ENCODE results near the genes RGR and SHLD2.

DNA sequence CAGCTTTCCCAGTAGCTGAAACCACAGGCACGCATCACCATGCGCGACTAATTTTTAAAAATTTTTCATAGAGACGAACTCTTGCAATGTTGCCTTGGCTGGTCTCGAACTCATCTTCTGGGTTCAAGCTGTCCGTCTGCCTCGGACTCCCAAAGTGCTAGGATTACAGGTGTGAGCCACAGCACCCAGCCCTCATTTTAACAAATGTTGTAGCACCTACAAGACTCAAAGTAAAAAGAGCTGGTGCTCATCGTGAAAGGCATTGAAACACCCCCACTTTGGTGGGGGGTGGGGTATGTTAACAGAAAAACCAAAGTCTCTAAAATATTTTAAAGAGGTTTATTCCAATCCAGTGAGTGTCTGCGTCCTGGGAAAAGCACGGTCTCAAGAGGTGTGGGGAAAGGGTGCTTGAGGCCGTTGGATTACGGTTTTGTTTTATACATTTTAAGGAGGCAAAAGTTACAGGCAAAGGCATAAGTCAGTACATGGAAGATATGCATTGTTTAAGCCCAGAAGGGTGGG lies 12.3 kb downstream of the TSPAN14 start:
- RRBS = no CpG with 5 or more reads among the region's 12 CpGs

DNA sequence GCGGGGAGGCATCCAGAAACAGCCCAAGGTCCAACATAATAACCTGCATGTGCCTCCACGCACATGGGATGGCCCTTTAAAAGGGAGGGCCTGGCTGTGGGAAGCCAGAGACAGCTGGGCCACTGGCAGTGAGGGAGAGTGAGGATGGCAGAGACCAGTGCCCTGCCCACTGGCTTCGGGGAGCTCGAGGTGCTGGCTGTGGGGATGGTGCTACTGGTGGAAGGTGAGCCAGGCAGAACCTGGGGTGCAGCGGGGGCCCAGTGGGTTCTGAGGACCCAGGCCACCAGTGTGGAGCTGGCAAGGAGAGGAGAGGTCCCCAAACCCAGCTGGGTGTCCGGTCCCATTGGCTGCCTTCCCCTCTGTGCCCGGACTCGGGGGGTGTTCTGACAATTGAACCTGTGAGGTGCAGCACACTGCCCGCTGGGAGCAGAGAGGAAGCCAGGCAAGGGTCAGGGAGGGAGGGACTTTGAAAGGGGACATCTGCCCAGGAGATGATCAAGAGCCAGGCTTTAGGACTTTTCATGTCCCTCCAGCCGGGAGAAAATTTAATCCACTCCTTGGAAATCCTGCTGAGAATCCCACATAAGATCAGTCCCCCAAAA lies at the start of gene RGR:
Gene RGR (plus strand): TSS at position 107 of the 602 bp plus-strand sequence.
- RRBS = no CpG with 5 or more reads among the region's 10 CpGs

DNA sequence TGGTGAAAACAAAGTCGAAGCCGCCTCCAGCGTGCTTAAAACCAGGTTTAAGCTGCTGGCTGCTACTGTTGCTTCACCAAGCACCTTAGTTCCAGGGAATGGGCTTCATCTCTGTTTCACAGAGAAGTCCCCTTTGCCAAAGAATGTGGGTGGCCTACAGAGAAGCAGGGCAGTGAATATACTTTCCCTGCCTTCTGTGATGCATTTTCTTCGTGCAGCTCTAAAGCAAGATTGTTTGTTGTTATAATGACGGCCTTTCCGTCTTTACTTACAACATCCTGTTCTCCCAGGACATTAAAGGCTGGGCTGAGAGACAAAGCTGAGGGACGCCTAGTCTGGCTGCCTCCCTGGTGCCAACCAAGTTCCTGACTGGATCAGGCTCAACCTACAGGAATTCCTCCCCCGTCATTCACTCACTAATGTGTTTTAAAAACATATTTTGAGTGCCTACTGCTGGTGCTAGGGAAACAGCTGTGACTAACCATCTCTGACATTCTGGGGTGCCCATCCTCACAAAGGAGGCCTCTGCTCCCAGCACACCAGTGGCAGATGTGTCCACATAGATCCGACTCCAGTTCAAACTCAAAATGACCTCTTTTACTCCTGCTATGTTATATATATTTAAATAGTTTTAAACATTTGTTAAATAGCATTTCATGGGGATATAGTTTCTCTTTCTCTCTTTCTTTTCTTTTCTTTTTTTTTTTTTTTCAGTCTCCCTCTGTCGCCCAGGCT lies 31.8 kb upstream of the CCSER2 start:
- RRBS = no CpG with 5 or more reads among the region's 10 CpGs

DNA sequence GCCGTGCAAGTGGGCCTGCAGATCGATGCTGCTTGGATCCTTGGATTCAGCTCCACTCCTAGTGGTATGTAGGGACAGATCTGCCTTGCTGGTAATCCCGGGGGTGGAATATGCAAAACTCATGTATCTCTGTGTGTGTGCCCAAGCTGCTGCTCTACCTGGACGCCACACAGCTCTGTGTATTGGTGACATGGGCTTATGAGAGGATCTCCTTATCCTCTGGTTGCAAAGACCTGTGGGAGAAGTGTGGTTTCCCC lies 87.4 kb downstream of the CCSER2 start:
- RRBS = no CpG with 5 or more reads among the region's 4 CpGs

- RRBS = 1% methylated on average over 6 of the region's 54 CpGs
These were observed 34.8 kb upstream of the GRID1 start for GRCh38 chr10:86401192-86401962.

DNA sequence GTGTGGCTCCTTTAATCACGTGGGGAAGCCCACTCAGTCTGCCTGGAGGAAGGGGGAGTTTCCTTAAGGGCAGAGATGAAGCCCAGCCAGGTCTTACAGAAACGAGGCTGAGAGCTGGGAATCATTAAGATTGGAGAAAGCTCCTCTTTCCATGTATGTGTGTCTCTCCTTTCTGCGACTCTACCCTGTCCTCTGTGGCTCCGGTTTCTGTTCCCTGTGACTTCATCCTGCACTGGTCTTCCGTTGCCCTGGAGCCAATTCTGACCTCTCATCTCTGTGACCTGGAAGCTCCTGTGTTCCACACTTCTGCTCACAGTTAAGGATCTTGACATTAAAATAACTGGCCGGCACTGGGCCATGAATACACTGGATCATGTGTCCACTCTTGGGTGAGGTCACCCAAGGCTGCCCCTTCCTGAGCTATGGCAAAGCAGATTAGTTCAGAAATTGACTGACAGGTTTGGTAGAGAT lies 36.4 kb upstream of the GRID1 start:
- RRBS = no CpG with 5 or more reads among the region's 6 CpGs

GRCh38 chr10:86446103-86446622 lies 75.4 kb downstream of the WAPL start:
- RRBS = no CpG with 5 or more reads among the region's 2 CpGs

DNA sequence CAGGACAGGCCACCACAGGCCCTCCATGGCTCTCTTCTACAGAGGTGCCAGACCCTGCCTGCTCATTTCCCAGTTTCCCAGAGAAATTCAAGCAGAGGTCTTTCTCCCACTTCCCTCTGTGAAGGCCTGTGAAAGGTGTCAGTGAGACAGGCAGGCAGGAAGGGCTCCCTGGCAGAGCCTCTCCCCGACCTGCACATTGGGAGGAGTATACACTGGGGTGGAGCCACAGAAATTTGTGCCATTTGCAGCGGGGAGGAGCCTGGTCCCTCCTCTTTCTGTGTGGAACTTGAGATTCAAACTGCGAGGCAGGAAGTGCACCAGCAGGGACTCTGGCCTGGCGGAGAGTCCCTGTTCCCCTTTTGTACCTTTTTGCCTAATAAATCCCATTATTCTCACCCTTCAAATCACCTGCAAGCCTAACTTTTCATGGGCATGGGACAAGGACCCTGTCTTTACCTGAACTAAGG lies 54.6 kb upstream of the OPN4 start:
- RRBS = no CpG with 5 or more reads among the region's 4 CpGs

- RRBS = no CpG with 5 or more reads among the region's 8 CpGs
These were observed 1.0 kb downstream of the LDB3 start for GRCh38 chr10:86669180-86669940.

GRCh38 chr10:86735251-86736102 lies 20.9 kb upstream of the BMPR1A start:
- RRBS = no CpG with 5 or more reads among the region's 8 CpGs

DNA sequence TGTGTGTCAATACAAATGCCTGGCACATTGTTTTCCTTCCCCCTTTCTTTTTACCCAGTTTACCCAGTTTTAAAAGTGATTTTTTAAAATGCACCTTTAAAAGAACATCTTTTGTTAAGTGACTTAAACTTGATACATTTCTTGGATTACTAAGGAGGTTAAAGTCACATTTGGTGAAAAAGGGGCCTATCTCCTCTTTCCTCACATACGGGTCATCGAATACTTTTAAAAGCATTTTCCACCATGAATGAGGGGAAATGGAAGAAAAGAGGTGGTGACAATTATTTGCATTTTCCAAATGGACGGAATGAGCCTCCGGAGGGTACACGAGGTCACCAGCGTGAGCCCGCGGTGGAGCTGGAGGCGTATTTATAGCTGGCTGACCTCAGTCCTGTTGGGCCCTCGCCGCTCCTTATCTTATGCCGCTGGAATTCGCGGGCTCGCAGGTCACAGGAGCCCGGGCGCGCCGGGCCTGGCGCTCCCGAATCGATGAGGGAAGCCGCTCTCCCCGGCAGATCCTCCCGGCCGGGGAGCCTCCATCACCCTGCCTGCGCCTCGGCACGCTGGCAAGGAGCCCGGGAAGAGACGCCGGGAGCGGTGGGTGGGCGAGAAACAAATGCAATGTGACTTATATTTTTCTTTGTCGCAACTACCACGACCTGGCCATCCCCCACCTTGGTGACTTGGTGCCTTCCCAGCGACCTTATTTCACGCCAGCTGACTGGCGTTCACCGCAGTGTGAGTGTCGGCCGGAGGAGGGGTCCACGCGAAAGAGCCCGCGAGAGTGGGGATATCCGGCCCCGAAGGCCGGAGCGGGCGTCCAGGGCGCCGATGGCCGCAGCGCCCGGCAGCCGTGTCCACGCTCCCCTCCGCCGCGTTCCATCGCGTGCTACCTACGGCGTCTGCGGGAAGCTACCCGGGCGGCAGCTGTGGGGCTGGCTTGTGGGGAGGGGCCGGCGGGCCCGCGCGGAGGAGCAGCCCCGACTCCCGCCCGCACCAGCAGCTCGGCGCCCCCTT lies 744 bp upstream of the BMPR1A start:
- RRBS = 1% methylated on average over 40 of the region's 78 CpGs

GRCh38 chr10:86965872-86967076 lies 2.0 kb upstream of the ADIRF start:
- RRBS = no CpG with 5 or more reads among the region's 20 CpGs

DNA sequence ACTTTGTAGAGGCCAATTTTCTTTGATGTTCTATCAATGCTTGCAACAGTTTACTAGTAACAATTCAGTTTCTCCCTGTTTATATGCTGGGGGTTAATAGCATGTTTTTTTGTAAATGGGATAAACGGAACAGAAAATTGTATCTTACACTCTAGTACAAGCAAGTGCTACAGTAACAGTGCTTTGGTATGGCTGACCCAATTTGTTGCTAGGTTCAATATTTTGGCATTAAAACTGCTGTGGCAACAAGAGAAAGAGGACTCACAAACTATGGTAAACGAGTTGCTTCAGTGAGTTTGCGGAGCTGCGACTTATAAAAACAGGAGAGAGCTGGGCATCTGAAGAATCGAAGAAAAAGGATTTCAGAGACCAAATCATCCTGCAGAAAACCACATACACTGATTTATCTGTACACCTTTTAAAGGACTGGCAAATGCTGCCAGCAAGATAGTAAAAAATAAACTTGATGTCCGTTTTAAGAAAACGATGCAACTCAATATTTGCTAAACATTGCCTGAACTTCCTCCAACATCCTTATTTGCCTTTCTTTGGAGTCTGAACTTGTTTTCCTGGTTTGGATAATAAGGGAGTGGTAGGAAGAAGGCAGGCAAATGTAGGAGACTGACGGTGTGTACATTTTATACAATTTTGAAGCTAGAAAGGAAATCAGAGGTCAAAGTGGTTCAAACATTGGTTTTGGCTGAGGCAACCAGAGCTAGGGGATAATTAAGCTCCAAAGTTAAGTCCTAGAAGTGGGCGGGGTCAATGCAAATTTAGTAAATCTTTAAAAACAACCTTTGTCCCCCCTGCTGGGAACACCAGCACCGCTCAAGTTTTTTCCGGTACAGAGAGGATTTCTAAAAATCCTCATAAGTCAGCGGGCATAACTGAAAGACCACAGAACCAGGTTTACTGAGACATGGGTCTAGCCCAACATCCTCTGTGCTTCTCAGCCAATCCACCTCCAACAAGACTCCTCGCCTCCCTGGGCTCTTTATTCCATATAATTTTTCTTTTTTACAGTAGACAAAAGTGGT lies 2.0 kb downstream of the GLUD1 start:
- RRBS = no CpG with 5 or more reads among the region's 13 CpGs

GRCh38 chr10:87094972-87096059 lies at the start of gene SHLD2:
TSS of gene SHLD2 (plus strand) at chr10:87095206.
- RRBS = 1% methylated on average over 20 of the region's 103 CpGs

- RRBS = no CpG with 5 or more reads among the region's 1 CpG
These were observed 2.6 kb downstream of the ATAD1 start for GRCh38 chr10:87815369-87815785.

GRCh38 chr10:87864039-87865174 lies 982 bp downstream of the PTEN start:
- RRBS = no CpG with 5 or more reads among the region's 53 CpGs

DNA sequence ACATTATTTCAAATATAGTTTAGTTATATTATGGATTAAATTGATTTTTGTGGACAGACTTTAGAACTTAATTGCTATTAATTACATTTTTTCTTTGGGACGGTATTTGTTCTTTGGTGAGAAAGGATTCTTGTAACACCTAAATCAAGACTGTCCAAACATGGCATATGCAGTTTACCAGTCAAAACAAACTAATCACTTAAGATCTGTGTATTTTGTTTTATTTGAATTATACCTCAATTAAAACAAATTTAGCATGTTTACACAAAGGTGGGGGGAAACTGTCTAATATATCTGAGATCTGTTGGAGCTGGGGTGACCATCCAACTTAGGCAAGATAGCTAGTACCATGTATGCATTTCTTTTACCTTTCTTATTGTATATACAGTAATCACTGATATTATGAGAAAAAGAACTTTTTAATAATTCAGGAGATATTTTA lies 20.0 kb downstream of the PTEN start:
- RRBS = no CpG with 5 or more reads among the region's 1 CpG

GRCh38 chr10:87955427-87955750 lies 92.0 kb downstream of the PTEN start:
- RRBS = no CpG with 5 or more reads among the region's 1 CpG

- RRBS = no CpG with 5 or more reads among the region's 4 CpGs
These were observed 199.0 kb downstream of the PTEN start for GRCh38 chr10:88062477-88062765.

DNA sequence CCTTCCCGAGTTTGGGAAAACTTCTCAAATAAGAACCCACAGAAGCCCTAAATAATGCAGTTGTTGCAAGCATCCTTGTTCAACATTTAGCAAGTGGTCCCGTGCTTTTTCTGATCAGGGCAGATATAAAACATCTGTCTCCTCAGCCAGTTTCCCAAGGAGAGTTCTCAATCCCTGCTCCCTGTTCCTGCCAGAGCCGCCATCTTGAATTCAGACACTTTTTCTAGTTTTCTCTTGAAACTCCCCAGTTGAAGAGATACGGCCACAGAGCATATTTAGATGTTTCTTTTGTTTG lies 349.9 kb downstream of the PTEN start:
- RRBS = no CpG with 5 or more reads among the region's 4 CpGs